Cerebral cortex (tissue), 2 donors: Measurements from ENCODE around the genes TP53RK and NCOA3.

GRCh38 chr20:46011890-46012640 lies 3.4 kb downstream of the MMP9 start:
- PRO-cap, 2 experiments: no peak in any of the 2 experiments

- PRO-cap, 2 experiments: no peak in any of the 2 experiments
These were observed 2.7 kb downstream of the CDH22 start for GRCh38 chr20:46305381-46306182.

DNA sequence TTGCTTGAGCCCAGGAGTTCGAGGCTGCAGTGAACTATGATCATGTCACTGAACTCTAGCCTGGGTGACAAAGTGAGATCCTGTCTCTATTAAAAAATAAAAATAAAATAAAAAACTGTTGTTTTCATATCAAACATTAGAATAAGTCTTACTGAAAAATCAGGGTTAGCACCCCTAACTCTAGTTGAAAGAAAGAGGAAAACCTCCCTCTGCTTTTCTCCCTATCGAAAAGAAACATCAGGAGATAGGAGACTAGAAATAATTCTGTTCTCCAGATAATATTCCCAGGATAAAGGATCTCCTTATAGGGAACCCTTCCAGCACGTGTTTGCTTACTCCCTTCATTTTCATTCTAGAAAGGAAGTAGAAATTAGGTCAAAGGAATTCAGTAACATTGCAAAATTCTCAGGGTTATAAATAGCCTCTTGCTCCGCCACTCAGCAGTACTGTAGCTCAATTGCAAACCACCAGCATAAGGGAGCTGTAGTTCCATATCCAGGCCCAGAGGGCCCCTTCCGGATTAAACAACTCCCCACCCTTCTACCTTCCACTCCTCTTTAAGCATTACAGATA lies 6.3 kb downstream of the ELMO2 start:
- PRO-cap, 2 experiments: no peak in any of the 2 experiments

DNA sequence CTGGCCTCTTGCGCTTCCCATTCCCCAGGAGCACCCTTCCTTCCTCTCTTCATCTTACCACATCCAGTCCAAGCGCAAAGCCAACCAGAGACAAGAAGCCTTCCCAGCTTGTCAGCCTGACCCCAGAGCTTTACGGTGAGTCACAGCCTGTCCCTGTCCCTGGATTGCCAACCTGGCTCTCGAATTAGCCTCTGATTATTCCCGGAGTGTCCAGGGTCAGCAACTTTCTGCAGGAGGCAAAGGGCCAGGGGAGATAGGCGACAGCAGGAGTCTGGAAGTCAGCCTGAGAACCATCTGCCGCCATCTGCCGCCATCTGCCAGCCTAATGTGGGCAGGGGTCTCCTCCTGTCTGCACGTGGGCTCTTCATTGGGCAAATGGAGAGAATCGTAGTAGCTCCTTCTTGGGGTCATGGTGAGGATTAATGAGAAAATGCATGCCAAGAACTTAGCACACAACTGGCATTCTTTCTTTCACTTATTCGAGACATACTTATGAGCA lies 8.6 kb downstream of the SLC13A3 start:
- PRO-cap, 2 experiments: no peak in any of the 2 experiments

DNA sequence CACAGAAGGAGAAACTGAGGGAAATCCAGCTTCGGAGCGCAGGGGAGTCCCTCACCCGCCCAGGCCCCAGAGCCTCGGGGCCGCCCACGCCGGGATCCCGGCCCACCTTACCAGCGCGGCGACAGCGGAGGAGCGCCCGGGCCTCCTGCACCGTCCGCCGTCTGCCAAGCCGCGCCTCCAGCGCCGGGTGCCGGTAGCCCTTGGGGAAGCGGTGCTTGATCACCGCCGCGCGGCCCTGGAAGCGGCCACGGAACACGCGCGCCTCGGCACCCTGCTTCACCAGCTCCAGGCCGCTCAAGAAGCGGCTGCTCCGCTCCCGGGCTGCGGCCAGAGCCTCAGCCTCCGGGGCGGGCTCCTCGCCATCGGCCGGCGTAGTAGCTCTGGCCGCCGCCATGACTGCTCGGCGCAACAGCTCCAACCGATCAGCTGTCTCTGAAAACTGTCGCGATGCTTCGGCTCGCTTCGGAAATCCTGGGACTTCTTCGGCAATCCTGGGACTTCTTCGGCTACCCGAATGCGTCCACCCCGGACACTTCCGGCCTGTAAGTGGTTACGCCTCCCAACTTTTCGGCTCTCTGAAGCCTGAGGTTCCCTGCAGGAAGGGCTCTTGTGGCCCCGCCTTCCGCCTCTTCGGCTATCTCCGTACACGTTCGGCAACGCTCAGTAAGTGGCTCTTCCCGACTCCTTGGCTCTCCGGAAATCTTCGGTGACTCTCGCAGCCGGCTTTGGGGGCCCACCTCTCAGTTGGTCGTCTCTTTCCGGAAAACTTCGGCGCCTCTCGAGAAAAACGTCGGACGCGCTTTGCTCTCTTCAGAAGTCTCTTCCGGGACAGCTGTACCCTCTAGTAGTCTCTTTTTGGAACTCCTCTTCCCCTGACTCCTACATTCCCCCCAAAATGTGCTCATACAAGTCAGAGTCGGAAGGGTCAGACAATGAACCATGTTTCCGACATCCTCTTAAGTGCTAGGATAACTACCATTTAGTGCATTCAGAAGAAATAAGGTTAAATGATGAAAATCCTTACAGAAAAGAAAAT lies at the start of gene TP53RK:
TP53RK (minus strand) TSS at position 424 of the 1,036 bp plus-strand sequence.
- PRO-cap, 2 experiments: peak in 1 of 2 experiments; most common plus-strand start position 150 of the sequence (in 1); most common minus-strand start position 163 of the sequence (in 1)

GRCh38 chr20:46714006-46715016 lies 4.9 kb downstream of the SLC2A10 start:
- PRO-cap, 2 experiments: no peak in any of the 2 experiments

DNA sequence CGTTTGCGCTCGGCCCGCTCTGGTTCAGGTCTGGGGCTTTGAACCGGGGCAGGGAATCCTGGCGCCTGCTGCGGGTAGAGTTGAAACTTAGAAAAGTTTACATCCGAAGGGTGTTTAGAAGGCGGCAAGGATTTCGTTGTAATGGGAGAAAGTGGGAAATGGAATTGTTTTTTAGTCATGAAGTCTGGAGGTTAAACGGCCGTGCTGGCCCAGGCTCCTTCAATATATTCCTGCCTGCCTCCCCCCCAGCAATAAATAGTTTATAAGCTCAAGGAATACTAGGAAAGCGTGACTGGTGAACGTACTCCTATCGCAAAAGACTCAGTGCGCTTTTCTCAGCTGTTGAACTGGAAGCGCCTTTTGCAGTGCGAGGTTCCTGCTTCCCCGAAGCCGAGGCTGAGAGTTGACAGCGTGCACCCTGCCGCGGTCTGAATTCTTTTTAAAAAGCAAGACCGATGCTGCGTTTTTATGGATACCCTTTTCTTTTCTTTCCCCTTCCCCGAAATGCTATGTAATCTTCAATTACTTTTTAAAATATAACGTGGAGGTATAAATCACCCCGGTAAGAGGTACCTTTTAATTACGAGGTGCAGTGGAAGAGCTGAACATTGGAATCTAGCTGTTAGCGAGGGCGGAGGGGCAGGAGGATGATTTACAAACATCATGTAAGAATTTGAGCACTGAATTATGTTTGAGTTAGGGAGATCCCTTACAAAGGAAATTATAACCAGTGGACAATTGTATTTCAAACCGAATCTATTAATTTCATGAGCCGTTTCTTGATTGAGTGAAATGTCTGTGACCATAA lies 1.1 kb downstream of the EYA2 start:
- PRO-cap, 2 experiments: no peak in any of the 2 experiments

GRCh38 chr20:46965449-46966201 lies 71.0 kb downstream of the EYA2 start:
- PRO-cap, 2 experiments: no peak in any of the 2 experiments

GRCh38 chr20:46989945-46990217 lies 95.2 kb downstream of the EYA2 start:
- PRO-cap, 2 experiments: no peak in any of the 2 experiments

GRCh38 chr20:47235896-47236692 lies 120.4 kb downstream of the ZMYND8 start:
- PRO-cap, 2 experiments: no peak in any of the 2 experiments

DNA sequence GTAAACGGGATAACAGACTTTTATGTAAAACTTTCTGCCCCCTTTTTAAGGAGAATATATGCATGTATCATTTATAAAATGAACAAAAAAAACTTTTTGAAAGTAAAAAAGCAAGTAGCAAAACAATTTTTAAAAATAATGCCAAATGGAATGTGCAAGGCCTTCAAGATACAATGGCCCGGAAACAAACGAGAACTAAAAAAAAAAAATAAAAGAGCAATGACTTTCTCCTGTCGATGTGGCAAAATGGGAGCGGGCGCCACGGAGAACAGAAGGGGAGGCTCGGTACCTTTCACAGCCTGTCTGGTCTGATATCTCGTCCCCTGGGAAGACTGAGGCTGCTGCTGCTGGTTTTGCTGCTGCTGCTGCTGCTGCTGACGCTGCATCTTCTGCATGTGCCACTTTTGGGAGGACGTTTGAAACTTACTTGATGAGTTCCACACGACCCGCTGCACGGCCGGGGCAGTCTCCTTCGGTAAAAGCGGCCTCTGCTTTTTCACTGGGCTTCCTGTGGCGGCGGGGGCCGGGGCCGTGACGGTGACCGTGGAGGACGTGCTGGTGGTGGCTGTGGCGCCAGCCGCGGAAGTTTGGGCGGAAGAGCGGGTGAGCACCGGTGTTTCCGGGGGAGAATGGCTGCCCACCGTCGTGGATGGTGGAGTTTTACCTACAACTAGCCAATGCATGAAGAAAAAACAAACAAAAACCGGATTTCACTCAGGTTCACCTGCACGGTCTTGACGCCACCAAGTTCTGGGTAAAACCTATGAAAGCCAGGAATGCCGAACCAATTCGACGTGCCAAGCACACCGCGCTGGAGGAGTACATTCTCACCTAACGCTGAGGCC lies 117.8 kb downstream of the ZMYND8 start:
- PRO-cap, 2 experiments: no peak in any of the 2 experiments

DNA sequence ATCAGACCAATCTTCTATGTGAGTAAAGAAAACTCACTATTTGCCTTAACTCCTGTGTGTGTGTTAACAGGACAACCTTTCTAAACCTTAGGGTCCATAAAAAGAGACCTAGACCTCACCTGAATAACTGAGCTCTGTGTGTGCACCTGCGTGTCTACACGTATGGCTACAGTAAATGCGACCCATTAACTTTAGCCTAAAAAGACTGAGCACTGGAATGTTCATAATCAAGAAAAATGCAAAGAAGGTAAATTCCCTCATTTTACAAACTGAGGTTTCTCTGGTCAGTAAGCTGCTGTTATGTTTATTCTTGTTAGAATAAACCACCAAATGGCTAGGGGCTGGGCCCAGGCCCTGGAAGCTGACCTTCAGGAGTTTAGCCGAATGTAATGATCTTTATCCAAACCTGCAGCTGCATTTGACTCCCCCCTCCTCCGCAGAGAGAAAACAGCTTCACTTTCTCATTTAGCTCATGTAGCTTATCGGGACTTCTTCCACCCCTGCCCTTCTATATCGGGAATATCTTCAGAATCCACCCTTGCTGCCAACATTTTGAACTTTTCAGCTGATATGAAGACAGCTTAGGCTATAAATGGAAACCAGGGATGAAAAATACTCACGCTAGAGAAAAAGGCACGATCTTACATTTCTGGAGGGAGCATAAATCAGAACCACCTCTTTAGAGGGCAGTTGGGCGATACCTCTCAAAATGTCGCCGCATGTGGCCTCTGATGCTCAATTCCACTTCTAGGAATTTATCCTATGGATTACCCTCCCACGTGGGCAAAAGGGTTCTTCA lies 102.7 kb downstream of the ZMYND8 start:
- PRO-cap, 2 experiments: no peak in any of the 2 experiments

GRCh38 chr20:47256577-47257365 lies 99.7 kb downstream of the ZMYND8 start:
- PRO-cap, 2 experiments: no peak in any of the 2 experiments

DNA sequence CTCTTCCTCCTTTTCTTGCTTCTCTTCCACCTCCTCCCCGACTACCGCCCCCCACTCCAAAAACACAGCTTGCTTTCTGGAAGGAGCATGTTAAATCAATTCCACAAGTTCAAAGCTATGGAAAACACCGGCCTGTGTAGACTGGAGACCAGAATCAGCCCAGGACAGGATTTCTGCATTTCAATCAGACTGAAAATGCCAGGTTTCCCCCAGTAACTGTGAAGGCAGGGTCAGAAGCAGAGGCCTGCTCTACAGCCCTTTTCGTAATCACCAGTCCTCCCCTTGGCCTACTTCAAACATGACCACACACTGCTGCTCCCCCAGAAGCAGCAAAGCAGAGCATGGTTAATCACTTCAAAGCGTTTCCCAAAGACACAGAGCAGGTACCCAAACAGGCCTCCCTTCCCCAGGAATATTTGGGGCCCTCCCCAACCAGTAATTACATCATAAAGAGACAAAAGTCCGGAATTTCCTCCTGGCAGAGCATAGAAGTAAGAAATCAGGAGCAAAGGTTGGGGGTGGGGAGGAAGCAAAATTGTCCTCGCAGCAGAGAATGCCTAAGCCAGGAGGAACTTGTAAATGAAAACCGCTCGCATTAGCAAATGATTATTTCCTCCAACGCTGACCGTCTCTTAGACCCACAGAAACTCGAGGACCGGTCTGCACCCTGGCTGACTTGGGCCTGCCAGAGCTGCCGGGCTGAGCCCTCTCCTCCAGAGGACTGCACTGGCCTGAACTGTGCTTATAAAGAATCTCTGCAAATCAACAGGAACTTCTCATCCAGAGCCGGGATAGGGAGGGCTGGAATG lies 38.3 kb downstream of the ZMYND8 start:
- PRO-cap, 2 experiments: peak in 1 of 2 experiments; most common plus-strand start position 486 of the sequence (in 1); most common minus-strand start position 300 of the sequence (in 1)

GRCh38 chr20:47357273-47358119 lies 997 bp upstream of the ZMYND8 start:
- PRO-cap, 2 experiments: peak in 1 of 2 experiments; most common plus-strand start chr20:47357651 (in 1); most common minus-strand start chr20:47357579 (in 1)

DNA sequence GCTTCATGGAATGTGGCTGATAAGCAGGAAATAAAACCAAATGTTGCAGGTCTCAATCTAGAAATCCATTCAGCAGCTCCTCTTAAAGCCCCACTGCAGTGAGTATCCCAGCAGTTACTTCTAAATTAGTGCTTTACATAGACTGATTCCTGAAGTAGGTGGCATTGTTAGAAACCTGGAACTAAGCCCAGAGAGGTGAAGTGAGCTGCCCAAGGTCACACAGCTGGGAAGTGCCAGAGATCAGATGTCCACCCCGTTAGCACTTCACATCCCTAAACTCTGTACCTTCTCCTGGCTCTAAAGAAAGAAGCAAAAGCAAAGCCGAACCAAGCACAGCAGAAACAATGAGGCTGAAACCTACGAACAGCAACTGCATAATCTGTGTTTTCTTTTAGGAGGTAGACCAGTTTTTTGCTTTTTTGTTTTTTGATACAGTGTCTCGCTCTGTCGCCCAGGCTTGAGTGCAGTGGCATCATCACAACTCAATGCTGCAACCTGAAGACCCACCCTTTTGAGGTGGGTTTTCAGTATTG lies 3.0 kb upstream of the ZMYND8 start:
- PRO-cap, 2 experiments: no peak in any of the 2 experiments

GRCh38 chr20:47501383-47502574 lies at the start of gene NCOA3:
NCOA3 (plus strand) TSS chr20:47501887.
- PRO-cap, 2 experiments: peak in 2 of 2 experiments; most common plus-strand start chr20:47501923 (in 2); most common minus-strand start chr20:47501763 (in 1)

- PRO-cap, 2 experiments: no peak in any of the 2 experiments
These were observed 117.8 kb downstream of the SULF2 start for GRCh38 chr20:47667178-47668192.

DNA sequence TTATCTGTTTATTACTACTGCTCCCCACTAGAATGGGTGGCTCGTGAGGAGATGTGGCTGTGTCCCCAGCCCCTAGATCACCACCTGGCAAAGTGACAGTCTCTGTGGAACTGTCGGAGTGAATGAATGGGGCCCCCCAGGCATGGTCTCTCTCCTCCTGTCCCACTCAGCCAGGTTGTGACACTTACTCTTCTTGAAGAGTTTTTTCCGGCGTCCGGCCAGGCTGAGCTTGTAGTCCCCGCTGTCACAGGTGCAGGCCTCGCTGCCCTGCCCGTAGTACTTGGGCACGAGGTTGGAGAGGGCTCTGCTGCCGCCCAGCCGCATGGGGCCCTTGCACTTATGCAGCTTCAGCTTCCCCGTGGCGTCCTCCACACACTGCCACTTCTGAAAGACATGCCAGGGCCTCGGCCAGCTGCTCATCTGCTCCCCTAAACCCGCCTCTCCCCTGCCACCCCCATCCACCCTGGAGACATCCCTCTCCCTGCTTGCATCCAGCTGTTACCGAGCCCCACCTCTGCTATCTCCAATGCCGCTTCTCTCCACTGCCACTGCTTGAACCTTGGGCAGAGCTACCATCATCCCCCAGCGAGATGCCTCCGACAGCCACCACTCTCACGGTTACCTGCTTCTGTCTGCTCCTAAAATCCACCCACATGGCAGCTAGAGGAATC lies 113.1 kb downstream of the SULF2 start:
- PRO-cap, 2 experiments: no peak in any of the 2 experiments

DNA sequence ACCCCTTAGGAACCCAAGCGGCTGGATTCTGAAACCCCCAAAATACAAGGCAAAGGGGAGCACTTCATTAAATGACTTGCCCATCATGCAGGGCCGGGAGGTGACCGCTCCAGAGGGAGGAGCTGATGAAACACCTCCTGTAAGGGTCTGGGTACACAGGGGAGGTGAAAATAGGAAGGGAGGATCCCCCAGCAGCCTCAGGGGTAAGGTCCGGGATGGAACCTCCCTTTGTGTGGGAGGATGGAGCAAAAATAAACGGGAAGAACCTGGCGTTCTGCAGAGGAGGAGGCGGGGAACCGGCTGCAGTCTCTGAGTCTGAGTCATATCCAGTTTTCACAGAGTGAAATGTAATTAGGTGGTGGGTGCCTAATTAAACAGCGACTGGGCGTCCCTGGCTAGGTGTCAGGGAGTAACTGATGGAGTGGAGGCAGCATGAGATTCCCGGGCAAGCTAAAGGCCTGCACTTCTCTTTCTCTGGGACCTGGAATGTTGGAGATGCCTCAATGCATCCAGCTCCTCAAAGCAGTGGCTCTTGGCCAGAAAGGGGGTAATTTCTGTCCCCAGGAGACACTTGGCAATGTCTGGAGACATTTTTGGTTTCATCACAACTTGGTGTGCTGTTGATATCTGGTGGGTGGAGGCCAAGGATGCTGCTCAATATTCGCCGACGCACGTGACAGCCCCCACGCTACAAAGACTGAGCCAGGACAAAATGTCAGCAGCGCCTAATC lies 80.1 kb downstream of the SULF2 start:
- PRO-cap, 2 experiments: peak in 1 of 2 experiments; most common plus-strand start position 440 of the sequence (in 1)